SP-49 (cell line): Measurements from ENCODE around the genes LAMTOR3 and CXXC4.

DNA sequence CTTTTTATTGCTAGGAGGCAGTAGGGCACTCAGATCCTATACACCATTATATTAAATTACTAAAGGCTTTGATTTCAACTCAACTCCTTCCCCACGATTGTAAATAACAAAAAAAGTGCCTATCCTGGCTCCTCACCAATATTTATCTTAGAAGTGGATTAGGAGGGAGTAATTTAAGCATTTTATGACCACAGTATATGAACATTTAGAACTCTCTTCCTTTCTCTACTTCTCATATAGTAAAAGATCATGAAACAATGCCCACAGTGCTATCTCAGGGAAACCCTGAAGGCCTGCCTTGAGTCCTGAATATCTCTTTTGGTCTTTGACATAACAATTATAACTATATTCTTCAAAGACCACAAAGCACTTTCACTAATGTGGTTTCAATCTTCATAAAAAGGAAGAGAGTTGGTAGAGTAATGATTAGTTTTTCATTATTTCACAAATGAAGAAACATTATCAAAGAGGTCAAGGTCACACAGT, 29.1 kb upstream of the ADH1C start:
- PRO-cap, result no peak

DNA sequence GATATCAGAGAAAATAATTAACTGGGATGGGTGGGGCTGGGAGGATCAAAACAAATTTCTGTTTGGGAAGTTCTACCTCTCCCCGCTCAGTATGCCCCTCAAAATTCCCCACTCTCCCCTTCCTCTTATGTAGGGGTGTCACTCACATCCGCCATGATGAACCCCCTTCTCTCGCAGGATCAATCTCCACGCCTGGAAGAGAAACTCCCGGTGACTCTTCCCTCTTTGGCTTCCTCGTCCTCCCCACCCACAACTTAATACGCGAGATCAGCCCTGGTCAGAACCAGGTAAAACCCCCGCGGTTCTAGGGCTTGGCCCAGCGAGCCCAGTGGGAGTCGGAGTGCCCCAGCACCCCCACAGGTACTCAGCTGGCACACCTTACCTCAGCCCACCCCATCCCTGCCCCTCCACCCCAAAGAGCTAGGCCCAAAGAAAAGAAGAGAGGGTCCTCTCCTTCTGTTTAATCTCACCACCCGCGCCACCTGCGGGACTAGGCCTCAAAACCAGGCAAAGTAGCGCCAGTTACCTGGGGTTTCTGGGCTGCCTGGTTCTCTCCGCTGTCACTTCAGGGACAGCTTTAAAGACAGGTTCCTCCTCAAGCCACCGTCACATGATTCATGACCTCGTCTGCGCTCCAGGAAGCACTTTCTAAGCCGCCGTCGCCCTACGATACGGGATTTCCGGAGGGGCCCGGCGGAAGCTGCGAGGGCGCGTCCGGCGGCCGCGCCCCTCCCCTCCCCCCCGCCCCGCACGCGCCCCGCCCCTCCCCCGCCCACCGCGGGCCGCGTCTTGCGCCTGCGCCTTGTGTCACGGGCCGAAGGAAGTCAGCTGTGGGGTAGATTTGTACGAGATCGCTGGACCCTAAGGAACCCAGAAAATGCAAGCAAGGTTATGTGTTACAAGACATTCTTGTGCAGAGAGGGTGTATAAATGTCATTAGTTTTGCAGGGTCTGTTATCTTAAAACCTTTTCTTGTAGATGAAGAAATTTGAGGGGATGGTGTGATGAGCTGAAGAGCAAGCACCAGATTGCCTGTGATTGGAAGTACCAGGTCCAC, at the start of gene LAMTOR3:
LAMTOR3 (minus strand) TSS at position 619 of the 1,057 bp plus-strand sequence.
- PRO-cap, result bidirectional peak, plus-strand start at position 810 of the sequence, minus-strand start at position 619 of the sequence

GRCh38 chr4:99945724-99946345, 583 bp downstream of the DNAJB14 start:
- PRO-cap, result no peak

DNA sequence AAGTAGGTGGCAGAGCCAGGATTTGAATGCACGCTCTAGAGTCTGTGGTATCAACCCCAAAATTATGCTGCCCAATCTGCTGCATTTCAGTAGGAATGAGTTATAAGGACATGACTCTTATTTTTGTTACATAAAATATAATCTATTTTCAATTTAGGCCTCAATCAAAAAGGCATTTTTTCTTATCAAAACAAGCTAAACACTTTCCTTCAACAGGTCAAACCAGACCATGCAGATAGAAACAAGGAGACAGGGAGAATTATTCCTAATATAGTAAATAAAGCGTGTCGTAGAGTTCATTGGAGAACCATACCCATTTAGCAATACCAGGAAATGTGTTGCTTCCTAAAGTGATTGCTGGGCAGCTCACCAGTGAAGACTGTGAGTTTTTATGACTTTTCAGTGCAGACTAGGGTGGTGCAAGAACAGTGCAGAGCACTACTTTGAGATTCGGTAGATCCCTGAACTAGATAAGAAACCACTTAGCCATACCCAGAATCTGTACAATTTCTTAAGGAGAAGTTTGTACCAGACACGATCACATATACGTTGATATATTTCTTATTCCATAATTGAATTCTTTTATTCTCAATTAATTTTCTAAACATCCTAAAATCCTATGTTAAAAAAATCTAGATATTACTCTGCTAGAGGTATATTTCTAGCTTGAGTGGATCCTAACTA, 87.4 kb downstream of the EMCN start:
- PRO-cap, result no peak

DNA sequence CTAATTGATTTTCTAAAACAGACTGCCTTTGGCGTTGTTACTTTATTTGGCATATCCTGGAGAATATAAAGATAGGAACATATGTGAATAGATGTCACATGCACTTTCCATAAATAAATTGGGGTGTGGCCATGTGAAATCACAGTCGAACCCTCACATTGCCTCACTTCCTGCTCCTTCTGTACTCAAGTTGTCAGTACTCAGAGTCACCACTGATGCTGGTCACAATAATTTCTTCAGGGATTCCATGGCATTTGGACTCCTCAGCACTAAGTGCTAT, 1.4 kb upstream of the EMCN start:
- PRO-cap, result no peak

DNA sequence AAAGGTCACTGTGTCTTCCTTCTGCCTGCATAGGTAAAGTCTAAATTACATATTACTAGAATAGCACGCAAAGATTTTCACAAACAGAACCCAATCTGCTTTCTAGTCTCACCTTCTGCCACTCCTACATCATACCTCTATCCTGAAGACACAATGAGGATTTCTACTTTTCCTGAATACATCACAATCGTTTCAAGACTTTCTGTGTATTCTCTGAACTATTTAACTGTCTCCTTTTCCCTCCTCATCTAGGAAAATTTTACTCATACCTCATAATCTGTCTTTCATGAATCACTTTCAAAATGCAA, 116.7 kb downstream of the PPP3CA start:
- PRO-cap, result no peak

- PRO-cap, result no peak
These were observed 64.8 kb downstream of the PPP3CA start for GRCh38 chr4:101282410-101282983.

- PRO-cap, result no peak
These were observed 58.4 kb downstream of the PPP3CA start for GRCh38 chr4:101288791-101289469.

DNA sequence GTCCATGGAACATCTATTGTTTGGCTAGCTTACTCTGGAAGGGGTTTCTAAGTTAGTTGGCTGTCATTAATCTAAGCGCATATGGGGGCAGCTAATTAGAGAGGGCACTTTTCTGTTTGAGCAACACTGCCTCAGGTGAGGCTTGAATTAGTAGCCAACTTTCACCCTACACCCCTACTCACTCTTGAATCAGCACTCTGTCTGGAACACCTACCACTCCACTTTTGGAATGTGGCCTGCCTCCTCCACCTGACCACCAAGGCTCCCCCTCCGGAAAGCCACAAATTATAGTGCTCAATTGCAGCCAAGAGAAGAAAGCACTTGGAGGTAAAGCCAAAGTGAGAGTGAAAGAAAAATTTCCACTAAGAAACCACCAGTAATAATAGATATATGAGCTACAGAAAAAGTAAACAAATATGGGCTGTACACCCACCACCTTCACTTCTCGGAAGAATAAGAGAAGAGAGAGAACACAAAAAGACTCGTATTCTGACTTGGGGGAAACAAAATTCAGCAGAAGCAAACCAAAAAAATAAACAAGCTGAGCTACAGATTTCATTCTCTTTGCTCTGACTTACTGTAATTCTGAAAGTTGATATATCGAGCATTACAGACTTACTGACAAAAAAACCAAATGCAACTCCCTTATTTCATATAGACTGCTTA, 41.1 kb downstream of the PPP3CA start:
- PRO-cap, result no peak

DNA sequence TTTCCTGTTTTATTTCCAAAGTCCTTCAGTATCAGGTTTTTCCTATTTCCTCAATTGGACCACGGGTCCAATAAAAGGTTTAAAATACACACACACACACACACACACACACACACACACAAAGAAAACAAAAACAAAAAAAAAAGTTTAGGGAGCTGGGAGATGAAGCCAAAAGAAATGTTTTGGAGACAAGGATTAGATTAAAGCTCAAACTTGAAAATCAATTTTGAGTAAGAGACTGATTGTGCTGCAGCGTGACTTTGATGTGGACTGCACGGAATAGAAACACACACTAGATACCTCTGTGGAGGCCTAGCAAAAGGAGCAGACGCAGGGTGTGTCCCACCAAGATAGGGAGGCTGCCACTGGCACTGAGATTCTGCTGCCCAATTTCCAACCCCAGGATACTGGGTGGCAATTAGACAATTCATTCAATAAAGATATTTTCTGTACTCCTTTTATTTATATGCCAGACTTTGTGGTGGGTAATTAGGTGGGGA, 1.6 kb upstream of the PPP3CA start:
- PRO-cap, result no peak

DNA sequence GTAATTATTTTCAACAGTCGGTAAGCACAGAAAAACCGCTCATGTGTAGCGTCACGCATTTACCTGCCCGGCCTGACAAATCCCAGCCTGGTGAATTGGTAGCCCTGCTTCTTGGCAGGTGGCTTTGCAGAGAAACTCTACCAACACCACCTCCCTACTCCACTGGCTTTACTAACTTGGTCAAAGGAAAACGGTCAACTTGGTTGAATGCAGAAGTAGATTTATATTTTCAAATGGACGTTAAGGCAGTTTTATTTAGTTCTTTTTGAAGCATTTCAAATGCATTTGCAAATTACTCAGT, 732 bp downstream of the BANK1 start:
- PRO-cap, result no peak

- PRO-cap, result no peak
These were observed 61.3 kb upstream of the NFKB1 start for GRCh38 chr4:102439885-102440266.

GRCh38 chr4:102687185-102688192, 73.3 kb downstream of the MANBA start:
- PRO-cap, result no peak

GRCh38 chr4:102793753-102794449, 33.1 kb upstream of the MANBA start:
- PRO-cap, result no peak

GRCh38 chr4:102815955-102816553, 11.3 kb downstream of the UBE2D3 start:
- PRO-cap, result no peak

GRCh38 chr4:104494663-104495913, at the start of gene CXXC4:
Gene CXXC4, minus strand, starts transcription at chr4:104494894.
- PRO-cap, result no peak

- PRO-cap, result no peak
These were observed 5.8 kb upstream of the CXXC4 start for GRCh38 chr4:104500523-104500953.

GRCh38 chr4:105145732-105146590, 715 bp upstream of the TET2 start:
- PRO-cap, result unidirectional peak, plus-strand start at chr4:105146127

- PRO-cap, result no peak
These were observed 12.1 kb downstream of the TET2 start for GRCh38 chr4:105158673-105159212.

GRCh38 chr4:105352825-105353153, 121.1 kb downstream of the PPA2 start:
- PRO-cap, result no peak